H9 (cell line): ENCODE data around the gene EPDR1.

- PRO-cap = no peak
Measured at GRCh38 chr7:35725129-35725774, 30.3 kb upstream of the HERPUD2 start.

DNA sequence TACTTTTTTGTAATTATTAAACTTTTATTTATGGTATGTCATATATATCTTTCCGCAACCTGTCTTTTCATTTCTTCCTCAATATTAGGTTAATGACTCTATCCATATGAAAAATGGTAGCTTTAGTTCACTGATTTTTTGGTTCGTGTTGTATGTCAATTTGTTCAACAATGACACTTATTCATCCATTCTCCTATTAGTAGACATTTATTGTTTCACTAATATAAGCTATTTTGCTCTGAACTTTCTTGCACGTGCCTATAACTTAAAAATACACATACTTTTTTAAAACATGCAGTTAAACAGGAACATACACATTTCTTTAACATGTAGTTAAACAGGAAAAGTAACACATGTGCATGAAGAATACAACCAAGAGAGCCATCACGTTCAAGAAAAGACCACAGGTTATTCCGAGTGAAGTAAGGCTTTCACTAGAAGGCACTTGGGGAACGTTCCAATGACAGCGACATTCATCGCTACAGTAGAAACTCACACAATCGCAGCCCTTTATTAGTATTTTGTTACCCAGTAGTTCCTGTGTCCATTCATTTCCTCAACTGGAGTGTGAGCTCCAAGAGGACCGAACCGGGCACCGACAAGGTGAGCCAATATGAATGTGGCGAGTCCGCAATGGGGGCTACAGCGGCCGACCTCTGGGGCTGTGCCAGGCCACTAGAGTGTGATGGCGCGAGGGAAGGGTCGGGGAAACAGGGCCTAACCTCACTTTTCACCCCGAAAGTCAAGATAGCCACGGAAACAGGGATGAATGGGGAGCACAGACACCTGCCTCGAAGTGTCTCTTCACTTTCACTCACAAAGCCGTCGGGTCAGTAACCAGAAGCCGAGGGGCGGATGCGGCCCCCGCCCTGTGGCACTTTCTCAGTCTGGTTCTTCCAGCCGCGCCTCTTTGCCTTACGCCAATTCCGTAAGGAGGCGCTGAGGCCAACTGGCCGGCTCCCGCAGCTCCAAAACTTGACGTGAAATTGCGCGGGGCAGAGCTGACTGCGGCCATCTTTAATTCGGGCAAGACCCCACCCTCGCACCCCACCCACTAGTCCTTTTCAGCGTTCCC lies 820 bp upstream of the SEPTIN7 start:
- PRO-cap = bidirectional peak, plus-strand start at position 971 of the sequence, minus-strand start at position 835 of the sequence

DNA sequence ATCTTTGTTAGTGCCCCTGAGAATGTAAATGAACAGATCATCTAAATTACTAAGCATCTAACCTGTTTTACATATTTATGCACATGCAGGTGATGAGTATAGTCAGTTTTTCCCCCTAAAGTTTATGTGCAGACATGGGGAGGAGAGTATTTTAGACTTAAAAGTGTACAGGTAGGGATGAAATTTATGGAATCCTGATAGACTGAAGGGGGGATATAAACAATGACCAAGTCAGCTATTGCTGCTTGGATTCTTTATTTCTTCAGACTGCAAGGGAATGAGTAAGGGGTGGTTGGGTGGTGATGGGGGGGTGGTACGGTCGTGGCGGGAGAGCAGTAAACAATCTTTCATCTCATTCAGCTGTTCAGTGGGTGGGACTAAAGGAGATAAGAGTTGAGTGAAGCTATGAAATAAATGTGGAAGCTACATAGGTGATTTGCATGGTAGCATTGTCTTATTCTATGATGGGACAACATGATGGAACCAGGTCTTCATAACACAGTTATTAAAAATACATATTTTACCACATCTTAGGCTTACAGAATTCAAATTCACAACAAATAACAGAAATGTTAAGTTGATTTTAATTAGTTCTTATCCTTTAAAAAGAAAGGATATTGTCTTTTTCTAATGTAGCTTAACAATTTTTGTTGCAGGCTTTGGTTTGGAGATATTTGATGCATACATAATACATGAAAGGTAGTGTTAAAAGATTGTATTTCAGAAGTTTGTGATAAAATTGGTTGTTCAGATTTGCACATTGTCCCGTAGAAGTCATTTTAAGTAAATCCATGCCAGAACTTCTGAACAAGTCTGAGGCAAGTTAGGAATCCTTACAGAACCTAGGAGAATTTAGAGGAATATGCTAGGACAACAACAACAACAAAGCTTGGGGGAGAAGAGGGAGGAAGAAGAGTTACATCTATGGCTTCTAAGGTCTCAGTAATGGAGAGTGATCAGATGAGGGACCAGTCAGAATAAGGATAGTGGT lies 1.9 kb downstream of the SEPTIN7 start:
- PRO-cap = no peak

GRCh38 chr7:36065751-36065961 lies 87.4 kb upstream of the EEPD1 start:
- PRO-cap = no peak

DNA sequence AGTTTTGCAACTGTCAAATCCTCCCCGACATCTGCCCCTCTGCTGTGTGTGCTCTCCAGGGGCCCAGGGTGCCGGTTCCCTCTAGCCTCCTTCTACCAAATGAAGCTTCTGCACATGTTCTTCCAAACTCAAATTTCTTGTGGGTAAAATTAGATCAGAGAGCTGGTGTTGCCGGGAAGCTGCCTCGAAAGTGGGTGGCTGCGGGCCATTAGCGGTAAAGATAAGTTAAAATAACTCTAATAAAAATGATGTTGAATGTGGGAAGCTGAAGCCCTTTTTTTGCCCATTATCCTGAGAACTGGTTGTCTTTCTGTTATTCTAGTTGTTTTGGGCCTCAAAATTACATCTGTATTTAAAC lies 37.0 kb upstream of the EEPD1 start:
- PRO-cap = no peak

DNA sequence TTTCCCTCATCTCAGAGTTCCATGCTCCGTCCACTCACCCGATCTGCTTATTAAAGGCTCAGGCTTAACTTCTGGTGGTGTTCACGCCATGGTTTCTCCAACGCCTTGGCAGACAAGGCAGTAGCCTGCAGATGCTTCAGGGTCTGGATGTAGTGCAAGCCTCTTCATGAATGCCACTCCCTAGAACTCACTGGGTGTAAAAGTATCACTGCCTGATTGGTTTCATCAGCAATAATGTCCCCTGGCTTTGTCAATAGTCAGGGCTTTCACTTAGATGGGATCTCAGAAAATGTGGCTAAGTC lies 26.3 kb upstream of the EEPD1 start:
- PRO-cap = no peak

- PRO-cap = no peak
Measured at GRCh38 chr7:36130887-36131505, 22.1 kb upstream of the EEPD1 start.

GRCh38 chr7:36209074-36210126 lies 56.3 kb downstream of the EEPD1 start:
- PRO-cap = no peak

DNA sequence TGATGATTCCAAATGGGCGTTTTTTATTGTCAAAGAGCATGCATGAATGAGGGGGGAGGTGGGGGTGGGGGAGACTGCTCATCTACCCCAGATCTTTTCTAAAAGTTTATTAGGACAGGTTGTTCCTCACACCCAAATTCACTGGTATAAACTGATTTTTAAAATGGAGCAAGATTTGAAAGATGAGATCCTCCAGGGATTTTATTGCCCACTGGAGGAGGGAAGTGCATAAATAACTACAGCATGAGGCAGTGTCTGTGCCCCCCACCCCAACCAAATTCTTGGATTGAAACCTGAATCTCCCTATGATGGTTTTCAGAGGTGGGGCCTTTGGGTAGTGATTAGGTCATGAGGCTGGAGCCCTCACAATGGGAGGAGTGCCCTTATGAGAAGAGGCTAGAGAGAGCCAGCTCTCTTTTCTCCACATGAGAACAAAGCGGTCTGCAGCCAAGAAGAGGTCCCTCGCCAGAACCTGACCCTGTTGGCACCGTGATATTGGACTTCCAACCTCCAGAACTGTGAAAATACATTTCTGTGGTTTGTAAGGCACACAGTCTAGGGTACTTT lies 79.3 kb downstream of the AOAH start:
- PRO-cap = unidirectional peak, plus-strand start at position 413 of the sequence

DNA sequence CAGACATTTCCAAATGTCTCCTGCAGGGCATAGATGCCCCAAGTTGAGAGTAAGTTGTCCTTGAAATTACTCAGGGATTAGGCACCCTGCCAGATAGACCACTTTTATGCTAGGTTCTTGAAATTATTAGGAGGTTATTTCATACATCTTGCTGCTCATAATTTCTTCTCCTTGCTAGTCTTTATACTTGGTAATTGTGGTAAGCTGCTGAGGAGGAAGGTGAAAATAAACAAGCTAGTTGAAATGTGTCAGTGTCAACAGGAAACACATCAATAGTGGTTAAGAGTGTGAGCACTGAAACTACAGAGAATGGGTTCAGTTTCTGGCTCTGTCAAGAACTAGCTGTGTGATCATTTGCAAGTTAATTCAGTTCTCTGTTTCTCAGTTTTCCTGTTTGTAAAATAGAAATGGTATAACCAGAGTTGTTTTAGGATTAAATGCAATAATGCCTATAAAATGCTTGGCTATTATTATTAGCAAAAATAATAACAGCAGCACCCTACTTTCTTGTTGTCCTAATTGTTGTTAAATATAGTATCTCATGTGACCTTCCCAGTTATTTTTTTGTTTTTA lies 63.8 kb upstream of the AOAH start:
- PRO-cap = no peak

GRCh38 chr7:36864507-36864776 lies 140.1 kb upstream of the AOAH start:
- PRO-cap = no peak

GRCh38 chr7:37248134-37248996 lies 200.3 kb downstream of the ELMO1 start:
- PRO-cap = bidirectional peak, plus-strand start at chr7:37248584, minus-strand start at chr7:37248403

- PRO-cap = no peak
Measured at GRCh38 chr7:37310251-37310888, 138.3 kb downstream of the ELMO1 start.

DNA sequence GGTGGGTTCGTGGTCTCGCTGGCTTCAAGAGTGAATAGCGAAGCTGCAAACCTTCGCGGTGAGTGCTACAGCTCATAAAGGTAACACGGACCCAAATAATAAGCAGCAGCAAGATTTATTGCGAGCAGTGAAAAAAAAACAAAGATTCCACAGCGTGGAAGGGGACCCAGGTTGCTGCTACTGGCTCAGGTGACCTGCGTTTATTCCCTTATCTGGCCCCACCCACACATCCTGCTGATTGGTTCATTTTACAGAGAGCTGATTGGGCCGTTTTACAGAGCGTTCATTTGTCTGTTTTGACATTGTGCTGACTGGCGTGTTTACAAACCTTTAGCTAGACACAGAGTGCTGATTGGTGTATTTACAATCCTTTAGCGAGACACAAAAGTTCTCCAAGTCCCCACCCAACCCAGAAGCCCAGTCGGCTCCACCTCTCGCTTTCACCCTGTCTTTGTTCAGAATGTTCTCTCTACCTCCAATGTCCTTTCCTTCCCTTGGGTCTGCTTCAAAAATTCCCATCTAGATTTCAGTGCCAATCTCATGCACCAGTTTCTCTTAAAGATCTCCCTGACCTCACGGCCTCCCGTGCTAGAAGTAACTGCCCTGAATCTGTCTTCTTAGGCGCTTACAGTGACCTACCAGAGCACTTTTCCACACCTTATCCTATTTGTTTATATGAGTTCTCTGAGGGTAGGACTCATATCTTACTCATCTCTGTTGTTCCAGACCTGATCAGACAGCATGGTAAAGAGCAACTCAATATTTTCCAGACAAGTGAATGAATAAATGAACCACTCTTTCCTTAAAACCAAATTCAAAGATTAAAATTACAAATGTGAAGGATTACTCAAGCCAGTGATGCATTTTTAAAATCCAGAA lies 95.0 kb downstream of the ELMO1 start:
- PRO-cap = no peak

DNA sequence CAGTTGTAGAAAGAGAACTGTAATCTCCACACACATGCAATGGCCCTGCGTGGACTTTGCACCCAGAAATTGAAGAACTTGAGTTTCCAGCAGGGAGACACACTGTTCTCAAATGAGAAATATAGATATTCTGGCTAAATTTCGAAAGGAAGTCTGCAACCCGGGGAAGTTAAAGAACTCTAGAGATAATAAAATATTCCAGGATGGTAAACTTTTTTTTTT lies 56.8 kb downstream of the ELMO1 start:
- PRO-cap = no peak

DNA sequence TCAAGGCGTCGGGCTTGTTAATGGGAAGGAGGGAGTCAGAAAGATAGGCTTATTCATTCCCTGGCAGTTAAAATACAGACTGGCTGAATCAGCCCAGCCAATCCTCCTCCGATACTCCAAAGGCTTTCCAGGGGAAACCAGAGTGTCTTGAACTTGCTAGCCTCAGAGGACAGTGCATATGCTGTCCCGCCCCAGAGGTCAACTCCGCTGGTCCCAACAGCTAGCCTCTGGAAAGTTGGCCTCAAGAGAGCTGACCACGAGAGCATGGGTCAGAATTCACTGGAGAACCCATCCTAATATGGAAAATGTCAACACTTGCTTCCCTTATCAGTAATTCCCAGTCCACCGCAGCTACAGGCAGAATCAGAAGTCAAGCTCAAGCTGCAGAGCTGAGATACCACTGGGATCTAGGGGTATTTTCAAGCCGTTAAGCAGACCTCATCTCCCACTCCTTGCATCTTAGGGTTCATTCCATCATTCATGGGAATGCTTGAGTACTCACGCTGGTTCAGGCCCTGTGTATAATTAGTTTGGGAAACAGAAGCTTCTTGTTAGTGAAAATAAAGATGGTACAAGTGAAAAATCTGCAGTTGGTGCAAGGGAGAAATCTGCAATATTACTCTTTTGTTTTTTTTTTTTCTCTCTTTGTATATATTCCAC lies 42.9 kb downstream of the ELMO1 start:
- PRO-cap = no peak

GRCh38 chr7:37513937-37514597 lies 65.4 kb upstream of the ELMO1 start:
- PRO-cap = no peak

DNA sequence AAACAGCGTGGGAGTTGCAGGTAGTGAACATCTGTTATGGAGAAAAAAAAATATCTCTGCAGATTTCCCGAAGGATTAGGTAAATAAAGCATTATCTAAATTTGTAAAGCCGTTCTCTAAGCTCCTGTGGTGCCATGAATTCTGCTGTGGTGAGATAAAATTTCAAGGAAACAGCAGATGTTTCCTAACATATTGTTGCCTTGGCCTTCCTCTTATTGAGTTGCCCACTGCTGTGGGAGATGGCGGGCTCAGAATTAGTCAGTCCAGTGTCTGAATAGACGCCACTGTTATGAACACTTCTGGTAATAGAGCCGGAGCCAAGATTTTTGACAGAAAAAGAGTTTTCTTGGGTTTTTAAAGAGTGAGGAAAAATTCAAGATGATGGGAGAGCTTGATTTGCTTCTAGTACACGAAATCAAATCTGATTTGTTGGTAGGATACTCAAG lies 82.6 kb upstream of the ELMO1 start:
- PRO-cap = no peak

DNA sequence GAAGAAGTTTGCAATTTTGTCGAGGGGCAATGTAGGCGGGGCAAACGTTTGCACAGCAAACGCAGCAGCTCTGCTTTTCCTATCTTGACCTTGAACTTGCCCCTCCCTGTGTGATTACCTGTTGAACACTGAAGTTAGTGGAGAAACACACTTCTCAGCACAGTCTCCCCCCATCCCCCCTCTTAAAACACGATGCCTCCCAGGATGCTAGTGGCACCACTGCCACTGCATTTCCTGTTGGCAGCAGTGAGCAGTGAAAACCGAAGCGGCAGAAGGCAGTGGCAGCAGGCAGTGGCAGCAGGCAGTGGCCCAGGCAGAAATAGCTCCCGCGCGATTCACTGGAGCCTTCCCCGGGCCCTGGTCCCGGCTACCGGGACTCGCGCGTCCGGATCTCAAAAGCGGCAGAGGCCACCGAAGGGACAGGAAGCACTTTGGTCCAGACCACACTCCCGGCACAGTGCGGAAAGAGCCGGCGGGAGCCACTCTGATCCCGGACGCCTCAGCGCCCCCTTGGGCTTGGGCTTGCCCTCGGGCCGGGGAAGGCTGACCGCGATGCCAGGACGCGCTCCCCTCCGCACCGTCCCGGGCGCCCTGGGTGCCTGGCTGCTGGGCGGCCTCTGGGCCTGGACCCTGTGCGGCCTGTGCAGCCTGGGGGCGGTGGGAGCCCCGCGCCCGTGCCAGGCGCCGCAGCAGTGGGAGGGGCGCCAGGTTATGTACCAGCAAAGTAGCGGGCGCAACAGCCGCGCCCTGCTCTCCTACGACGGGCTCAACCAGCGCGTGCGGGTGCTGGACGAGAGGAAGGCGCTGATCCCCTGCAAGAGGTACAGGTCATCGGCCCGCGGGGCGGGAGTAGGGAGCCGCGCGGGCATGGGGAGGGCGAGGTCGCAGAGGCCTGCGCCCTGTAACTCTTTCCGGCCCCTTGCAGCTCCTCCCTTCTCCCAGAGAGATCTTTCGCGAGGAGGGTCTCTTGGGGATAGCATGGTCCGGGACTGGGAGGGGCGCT lies at the start of gene EPDR1:
EPDR1 (plus strand) TSS at position 253 of the 1,003 bp plus-strand sequence.
- PRO-cap = unidirectional peak, plus-strand start at position 271 of the sequence; unidirectional peak, plus-strand start at position 395 of the sequence; bidirectional peak, plus-strand start at position 852 of the sequence, minus-strand start at position 634 of the sequence

DNA sequence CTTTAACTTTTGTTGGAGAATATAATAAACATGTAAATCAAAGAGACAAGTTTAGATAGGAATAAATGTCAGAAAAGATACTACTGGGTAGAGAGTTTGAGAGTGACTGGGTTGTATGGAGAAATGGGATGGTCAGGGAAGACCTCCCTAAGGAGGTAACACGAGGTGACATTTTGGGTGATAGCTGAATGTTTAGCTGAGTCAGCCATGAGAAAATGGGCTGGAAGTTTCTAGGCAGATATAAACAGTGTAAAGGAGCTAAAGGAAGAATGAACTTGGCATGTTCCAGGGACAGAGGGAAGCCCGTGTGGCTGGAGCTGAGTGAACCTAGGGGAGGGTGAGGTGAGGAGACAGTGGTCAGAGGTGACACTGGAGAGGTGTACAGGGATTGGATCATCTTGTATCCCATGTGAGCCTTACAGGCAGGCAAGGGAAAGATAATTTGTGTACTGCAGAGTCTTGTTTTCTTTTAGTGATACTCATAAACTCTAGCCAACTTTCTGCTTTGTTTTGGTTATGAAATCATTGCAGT lies 1.7 kb downstream of the STARD3NL start:
- PRO-cap = no peak